Metastatic Liver Carcinoma in the Adrenal Gland (tissue), 2 donors: ENCODE measurements around a stretch of chr2.

DNA sequence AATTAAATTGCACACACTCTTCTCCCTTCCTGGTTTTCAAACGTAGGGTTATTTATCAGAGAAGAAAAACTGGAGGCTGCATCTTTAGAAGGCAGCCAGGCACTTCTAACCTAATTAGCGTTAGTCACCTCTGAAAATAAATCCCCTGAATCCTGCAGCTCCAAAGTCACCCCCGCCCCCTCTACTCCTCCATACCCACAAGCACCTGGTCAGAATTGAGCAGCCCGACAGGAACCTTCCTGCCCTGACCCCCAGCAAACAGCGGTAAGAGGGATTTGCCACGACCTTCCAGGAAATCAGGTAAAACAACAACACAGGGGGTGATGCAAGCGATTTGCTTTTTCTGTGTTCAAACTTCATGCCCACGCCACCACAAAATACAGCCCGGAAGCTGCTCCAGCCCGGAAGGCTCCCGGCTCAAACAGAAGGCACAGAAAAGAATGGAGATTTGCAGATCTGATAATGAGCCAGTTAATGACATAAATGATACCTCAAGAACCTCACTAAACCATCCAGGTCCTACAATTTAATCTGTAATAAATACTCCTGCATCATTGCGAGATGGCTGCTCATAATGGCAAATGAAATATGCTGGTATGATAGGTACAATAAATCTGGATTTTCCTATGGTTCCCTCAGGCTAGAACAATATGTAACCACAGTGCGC is 367.1 kb downstream of the GPD2 start:
- PRO-cap, 2 experiments, result peak in 1 of 2 experiments; most common plus-strand start position 370 of the sequence (in 1)

DNA sequence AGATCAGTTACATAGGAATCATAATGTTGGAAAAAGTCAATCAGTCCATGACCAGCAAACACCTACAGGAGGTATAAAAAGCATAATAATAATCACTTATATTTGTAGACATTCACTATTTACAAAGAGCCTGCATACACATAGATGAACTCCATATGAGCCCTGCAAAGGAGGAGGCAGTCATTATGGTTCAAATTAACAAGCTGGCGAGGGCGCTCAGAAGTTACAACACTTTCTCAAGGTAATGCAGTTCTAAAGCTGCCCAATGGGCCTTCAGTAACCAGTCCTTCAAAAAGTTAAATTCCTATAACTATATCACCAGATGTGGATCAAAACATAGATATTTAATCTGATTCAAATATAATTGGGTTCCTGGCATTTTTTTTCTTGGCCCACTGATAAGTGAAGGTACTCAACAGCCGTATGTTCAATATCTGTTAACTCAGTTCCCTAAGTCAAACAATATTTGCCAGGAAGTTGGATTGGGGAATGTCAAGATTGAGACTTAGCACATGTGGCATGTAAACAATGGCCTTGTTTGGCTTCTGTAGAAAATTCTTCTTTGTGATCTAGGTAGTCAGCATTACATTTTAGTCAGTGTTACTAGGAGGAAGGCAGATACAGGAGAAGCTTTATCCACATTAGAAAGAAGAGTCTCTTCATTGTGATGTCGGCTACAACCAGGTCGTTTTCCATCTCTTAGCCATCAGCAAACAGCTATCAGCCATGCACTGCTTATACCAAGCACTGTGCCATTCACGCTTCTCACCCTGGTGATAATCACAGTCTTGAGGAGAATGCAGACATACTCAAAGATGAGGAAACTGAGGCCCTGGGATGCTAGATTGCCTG is 2.8 kb downstream of the GALNT5 start:
- PRO-cap, 2 experiments, result no peak in any of the 2 experiments

GRCh38 chr2:157414822-157415264 is 29.0 kb downstream of the CYTIP start:
- PRO-cap, 2 experiments, result no peak in any of the 2 experiments

GRCh38 chr2:157430239-157431016 is 13.5 kb downstream of the CYTIP start:
- PRO-cap, 2 experiments, result no peak in any of the 2 experiments

- PRO-cap, 2 experiments, result no peak in any of the 2 experiments
Measured at GRCh38 chr2:157433821-157434286, 10.0 kb downstream of the CYTIP start.

DNA sequence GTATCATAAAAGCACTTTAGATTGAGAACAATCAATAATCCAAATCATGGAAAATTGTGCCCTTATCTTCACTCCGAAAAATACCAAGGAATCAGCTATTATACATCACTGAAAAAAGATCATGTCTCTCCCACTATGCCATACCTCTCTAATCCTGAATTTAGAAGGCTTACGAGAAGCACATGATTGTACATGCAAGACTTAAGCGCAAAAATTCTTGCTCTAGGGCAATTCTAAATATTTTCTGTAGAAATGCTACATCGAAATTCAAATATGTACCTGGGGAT is 1.3 kb downstream of the CYTIP start:
- PRO-cap, 2 experiments, result no peak in any of the 2 experiments

DNA sequence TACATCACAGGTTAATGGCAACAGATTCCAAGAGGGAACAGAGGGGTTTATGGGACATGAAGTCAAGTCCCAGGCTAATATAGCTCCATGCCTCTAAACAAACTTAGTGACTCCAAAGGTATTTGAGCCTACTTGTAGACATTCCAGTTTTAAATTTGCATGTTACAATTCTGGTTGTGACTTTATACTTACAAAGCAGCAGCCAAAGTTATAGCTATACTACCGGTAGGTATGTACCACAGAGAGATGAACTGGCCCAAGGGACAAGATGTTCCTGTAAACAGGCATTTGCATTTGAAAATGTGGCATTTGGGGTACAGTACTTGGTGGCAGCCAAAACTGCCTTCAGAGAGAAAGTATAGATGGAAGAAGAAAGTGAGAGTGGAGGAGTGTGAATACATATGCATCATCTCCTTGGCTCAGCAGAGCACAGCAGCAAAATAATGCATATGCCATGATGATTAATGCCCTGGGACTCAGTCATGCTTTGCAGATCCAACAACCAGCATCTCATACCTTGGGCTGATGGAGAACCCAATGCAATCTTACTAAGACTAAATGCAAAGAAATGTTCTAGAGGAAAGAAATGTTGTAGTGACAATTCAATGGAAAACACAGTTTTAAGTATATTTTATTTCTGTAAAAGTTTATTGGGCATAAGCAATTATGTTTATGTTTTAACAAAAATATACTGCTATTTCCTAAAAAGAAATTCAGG is 29.6 kb upstream of the CYTIP start:
- PRO-cap, 2 experiments, result no peak in any of the 2 experiments

DNA sequence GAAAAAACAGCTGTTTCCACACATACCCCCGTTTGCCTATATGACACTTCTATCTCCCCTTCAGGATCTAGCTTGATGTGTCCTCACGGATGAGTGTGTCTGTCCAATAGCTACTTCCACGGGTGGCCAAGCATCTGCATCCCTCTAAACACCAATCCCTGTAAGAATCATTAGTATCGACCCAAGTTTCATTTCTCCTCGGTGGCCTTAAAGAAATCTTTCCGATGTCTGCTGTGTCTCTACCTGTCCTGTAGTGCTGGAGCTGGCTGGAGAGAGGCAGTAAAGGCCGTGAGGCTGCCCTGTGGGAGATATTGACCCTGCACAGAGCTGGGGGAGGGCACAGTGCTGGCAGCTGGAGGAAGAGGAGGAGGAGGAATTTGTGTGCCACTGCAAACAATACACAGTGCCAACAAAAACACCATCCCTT is 44.8 kb upstream of the CYTIP start:
- PRO-cap, 2 experiments, result no peak in any of the 2 experiments

GRCh38 chr2:157857593-157858553 is 18.3 kb downstream of the ACVR1 start:
- PRO-cap, 2 experiments, result no peak in any of the 2 experiments

DNA sequence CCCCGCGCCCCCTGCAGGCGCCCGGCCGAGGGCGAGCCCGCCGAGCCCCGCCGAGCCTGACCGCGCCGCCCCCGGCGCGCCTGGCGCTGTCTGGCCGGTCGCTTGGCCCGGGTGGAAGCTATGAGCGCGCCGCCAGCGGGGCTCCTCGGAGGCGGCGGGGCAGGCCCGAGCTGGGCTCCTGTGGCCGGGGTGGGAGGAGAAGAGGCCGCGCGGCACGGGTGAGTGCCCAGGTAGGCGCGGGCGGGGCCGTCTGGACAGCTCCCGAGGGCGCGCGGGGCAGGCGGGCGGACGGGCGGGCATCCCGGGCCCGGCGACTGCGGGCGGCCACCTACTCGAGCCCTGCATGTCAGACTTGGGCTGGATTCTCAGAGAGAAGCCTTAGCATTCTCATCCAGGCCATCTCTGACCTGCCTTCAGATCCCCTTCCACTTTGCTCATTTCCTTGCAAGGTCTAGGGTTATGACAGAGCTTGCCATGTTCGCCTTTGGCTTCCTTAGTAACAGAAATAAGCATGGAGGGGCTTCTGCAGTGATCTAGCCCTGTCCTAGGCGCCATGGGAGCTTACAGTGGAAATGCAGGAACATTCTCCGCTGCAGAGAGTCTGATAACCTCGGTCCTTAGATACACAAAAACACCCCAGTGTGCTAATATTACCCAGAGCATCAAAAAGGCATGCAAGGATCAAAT is 512 bp upstream of the ACVR1 start:
- PRO-cap, 2 experiments, result peak in 1 of 2 experiments; most common plus-strand start position 89 of the sequence (in 1)

- PRO-cap, 2 experiments, result no peak in any of the 2 experiments
Measured at GRCh38 chr2:158063249-158063572, 38.5 kb upstream of the UPP2 start.

DNA sequence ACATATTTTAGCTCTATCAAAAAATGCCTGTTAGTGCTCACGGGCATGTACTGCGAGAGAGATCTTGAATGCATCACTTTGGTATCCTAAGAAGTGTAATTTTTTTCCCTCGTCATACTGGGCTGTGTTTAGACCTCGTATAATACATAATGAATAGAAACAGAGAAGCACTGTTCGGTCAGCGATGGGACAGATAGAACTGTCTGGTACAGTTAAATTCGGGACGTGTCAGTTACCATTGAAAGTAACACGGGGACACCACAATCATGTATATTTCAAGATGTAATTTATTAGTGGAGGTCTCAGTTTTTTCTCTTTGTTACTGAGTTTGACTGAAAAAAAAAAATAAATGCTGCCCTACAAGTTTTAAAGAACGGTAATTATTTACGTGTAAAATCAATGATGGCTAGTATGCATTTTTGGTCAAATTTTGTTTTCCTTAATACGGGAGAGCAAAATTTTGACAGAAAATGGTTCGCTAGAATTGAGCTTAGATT is 1.9 kb downstream of the PKP4 start:
- PRO-cap, 2 experiments, result no peak in any of the 2 experiments

GRCh38 chr2:158620818-158621415 is 164.2 kb downstream of the PKP4 start:
- PRO-cap, 2 experiments, result no peak in any of the 2 experiments

DNA sequence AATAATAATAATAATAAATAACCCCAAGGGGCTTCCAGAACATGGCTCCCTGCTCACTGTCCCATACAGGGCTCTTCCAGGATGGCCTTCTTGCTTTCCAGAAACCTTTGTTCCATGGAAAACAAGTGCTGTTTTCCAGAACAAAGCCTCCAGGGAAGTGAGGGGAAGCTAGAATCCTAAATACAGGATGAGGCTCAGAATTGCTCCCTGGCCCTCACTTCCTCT is 79.2 kb upstream of the DAPL1 start:
- PRO-cap, 2 experiments, result no peak in any of the 2 experiments

- PRO-cap, 2 experiments, result no peak in any of the 2 experiments
Measured at GRCh38 chr2:159046882-159047592, 78.6 kb downstream of the TANC1 start.

GRCh38 chr2:159090325-159090875 is 122.0 kb downstream of the TANC1 start:
- PRO-cap, 2 experiments, result no peak in any of the 2 experiments

- PRO-cap, 2 experiments, result no peak in any of the 2 experiments
Measured at GRCh38 chr2:159225207-159225760, 61.2 kb downstream of the WDSUB1 start.

DNA sequence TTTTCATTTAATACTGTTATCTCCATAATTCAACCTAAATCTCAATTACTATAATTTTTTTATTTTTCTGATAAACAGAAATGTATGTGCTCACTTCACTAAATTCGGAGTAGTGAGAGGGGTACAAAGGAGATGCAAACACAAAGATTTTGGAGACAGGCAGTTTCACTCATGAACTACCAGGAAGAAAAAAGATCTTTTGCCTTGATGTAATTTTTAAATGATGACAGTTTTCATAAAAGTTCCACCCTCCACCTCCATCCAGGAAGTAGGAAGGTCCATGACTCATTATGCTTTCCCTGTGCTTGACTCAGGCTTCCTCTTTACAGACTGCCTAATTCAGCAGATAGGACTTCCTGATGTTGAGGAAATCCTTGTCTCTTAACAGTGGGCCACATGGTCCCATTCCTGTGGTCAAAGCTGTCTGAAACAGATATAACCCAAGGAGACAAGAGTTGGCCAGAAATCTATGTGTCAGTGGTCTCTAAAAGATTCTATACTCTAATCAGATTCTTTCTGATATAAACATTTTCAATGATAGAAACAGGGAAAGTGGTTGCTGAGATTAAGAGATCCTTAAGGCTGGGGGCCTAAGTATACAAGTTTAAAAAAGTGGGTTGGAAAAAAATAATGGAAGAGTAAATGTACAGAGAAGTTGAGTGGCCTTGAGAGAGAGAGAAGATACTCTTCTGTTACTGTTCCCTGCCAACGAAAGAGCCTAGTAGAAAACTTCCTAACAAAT is 119.1 kb downstream of the BAZ2B start:
- PRO-cap, 2 experiments, result no peak in any of the 2 experiments

GRCh38 chr2:159613358-159614386 is 2.7 kb downstream of the BAZ2B start:
- PRO-cap, 2 experiments, result no peak in any of the 2 experiments

DNA sequence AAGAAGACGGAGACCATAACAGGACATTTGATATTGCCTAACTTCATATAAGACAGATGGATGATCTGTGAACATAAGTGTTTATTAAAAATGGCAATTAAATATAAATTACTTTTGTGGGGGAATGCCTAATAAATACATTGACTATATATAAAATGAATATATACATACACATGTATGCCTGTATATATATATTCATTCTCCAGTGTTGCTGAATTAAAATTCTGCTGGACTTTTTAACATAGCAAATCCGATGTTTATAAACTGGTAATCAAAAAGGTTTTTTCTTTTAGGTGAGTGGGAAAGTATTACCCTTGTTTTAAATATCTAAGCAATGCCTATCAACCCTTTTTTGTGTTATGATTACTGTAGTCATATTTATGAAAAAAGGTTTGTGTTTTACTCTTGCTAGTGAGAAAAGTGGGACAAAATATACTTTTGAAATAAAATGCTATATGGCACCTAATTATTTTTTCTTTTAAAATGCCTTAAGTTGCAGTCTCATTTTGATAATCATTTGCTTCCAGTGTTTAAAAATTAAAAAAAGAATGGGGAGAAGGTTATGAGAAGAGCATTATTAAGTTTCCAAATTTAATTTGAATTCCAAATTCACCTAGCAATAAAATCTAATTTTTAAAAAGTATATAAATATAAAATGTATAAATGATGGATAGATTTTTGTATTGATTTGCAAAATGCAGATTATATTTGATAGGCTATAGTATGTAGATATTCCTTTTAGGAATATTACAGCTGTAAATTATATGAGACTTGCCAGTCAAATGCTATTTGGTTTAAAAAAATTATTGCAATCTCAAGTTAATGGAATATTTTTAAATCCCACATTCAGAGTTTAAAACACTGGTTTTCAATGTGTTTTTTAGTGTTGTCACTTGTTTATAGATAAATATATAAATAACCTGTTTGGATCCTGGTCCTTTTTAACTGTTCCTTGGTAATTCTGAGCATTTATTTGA is 30.4 kb downstream of the CD302 start:
- PRO-cap, 2 experiments, result no peak in any of the 2 experiments